Placental pericyte (primary cell): ENCODE data around the genes MYH9, EIF3D, C1QTNF6, CYTH4 and MFNG.

DNA sequence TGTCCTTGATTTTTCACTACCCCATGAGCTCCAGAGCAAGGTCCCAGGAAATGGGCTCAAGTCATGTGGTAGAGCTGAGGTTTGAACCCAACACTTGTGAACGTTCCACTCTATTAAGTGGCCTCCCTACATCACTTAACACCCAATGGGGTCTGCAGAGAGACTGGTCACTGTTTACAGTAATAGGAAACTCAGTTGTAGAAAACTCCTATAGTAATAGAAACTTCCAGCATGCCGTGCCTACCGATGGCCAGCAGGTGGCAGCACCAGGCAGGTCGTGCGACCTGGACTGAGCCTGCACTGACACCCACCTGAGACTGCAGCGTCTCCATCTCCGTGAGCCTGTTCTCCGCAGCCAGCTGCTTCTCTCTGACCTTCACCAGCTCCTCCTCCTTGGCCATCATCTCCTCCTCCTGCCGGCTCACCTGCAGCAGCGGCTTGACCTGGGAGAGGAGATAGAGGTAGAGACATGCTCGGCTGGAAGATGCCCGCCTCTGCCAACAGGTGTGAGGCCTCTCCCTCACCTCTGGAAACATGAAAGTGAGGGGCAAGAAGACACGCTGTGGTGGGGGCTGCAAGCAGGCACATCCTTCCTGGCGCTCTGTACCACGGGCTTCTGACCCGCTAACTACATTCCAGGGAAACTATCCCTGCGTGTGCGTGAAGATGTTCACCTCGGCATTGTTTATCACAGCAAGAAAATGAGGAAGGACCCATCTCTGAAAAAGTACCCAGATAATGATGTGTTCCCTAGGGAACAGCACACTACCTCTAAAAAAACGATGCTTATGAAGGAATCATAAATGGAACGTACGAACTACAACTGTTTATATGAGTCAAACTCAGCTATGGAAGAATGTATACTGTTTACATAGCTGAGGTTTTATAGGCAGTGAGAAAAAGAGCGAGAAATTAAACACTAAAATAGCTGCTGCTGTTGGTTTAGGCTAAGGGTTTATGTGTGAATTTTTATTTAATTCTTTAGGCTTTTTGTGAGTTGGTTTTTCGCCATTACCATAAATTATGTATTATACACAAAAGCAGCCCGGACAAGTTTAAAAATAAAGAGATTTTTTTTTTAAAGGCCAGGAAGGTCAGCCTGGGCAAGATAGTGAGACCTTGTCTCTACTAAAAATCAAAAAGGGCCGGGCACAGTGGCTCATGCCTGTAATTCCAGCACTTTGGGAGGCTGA is 48.7 kb downstream of the APOL1 start:
- CAGE, long polyA plus RNA, result no peak

GRCh38 chr22:36305629-36306034 is 52.7 kb downstream of the APOL1 start:
- CAGE, long polyA plus RNA, result no peak

DNA sequence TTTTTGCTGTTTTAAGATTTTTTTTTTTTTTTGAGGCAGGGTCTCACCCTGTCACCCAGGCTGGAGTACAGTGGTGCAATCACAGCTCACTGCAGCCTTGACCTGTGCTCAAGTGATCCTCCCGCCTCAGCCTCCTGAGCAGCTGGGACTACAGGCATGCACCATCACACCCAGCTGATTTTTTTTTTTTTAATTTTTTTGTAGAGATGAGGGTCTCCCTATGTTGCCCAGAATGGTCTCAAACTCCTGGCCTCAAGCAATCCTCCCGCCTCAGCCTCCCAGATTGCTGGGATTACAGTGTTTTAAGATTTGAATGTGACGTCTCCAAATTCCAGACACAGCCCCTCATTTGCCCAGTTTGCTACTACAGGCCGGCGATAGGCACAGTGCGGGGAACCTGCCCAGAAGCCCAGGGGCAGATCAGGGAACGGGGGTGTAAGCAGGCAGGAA is 55.3 kb downstream of the APOL1 start:
- CAGE, long polyA plus RNA, result no peak

- CAGE, long polyA plus RNA, result no peak
These were observed at the start of gene MYH9 for GRCh38 chr22:36387619-36388051. Gene MYH9, minus strand, starts transcription at chr22:36387967.

DNA sequence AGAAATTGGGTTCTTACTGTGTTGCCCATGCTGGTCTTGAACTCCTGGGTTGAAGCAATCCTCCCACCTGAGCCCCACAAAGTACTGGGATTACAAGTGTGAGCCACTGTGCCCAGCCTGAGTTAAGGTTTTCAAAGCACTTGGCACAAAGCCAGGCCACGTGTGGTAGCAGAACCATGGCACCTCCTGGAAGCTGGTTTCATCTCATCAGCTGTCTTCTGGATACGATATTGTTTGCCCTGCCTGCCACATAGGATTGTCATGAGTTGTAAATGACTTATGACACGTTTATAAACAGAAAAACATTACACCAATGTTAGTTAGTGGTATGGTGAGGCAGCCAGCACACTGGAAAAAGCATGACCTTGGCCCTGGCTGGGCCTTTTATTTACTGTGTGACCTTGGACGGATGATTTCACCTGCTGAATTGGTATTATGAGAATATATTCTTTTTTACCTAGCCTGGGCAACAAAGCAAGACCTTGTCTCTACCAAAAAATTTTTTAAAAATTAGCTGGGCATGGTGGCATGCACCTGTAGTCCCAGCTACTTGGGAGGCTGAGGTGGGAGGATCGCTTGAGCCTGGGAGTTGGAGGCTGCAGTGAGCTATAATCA is 23.8 kb upstream of the MYH9 start:
- CAGE, long polyA plus RNA, result no peak

- CAGE, long polyA plus RNA, result no peak
These were observed 14.3 kb downstream of the TXN2 start for GRCh38 chr22:36466764-36467950.

- CAGE, long polyA plus RNA, result no peak
These were observed at the start of gene EIF3D for GRCh38 chr22:36528764-36529772. Gene EIF3D, minus strand, starts transcription at chr22:36529166.

DNA sequence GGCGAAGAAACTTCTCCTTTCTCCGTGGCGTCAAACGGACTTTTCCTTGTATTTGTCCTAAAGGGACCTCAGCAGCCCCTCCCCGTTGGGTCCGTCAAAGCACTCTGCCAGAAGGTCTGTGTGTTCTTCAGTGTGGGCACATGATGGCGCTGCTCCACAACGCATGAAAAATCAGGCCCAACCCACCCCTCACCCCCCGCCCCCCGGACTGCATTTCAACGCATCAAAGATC is 17.3 kb upstream of the EIF3D start:
- CAGE, long polyA plus RNA, result no peak

DNA sequence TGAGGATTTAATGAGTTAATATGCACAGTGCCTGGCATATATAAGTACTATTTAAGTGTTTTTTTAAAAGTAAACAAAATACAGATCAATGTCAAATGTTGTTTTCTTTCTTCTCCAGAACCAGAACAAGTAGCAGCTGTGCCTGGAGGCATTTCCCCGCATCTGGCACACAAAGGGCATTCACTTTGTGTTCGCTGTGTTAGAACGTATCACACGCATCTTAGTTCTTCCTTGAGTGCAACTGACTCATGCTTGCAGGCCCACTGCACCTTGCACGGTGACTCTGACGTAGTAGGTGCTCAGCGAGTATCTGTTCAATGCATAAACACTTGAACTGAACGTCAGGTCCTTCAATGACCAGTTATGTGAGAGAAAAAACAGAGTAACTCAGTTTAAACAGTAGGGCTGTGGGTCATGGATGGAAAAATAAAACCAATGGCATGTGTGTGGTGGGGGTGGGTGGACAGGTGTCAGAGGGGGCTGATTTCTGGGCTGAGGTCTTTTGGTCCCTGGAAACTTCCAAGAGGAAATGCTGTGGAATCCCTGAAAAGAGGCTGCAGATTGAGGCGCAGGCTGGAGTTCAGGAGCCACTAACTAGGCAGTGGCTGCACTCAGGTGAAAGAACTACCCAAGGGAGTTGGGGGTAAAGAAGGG is 3.4 kb downstream of the IFT27 start:
- CAGE, long polyA plus RNA, result no peak

- CAGE, long polyA plus RNA, result no peak
These were observed 988 bp downstream of the CSF2RB start for GRCh38 chr22:36914516-36914715.

GRCh38 chr22:36990293-36990528 is 17.4 kb downstream of the TEX33 start:
- CAGE, long polyA plus RNA, result no peak

- CAGE, long polyA plus RNA, result no peak
These were observed 1.0 kb upstream of the KCTD17 start for GRCh38 chr22:37050374-37051096.

DNA sequence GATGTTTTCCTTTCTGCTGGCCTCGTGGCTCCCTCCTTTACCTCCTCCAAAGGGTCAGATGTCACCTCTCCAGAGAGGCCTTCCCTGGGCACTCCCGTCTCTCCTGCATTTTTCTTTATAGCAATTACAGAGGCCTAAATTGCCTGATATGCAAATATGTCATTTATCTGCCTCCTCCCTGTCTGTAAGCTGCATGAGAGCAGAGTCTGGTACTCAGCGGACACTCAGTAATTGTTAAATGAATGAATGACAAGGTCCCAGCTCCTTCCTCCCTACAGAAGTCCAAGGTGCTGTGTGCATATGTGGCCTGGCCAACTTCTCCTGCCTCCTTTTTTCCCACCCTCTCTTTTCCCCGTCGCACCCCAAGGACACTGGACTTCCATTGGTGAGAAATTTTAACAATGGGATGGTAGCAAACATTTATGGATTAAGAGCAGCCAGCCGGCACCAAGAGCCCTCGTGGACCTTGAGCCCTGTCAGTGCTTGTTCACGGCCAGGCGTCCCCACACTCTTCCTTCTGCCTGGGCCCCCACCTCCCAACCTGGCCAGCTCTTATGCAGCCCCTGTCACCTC is 1.7 kb downstream of the TMPRSS6 start:
- CAGE, long polyA plus RNA, result no peak

DNA sequence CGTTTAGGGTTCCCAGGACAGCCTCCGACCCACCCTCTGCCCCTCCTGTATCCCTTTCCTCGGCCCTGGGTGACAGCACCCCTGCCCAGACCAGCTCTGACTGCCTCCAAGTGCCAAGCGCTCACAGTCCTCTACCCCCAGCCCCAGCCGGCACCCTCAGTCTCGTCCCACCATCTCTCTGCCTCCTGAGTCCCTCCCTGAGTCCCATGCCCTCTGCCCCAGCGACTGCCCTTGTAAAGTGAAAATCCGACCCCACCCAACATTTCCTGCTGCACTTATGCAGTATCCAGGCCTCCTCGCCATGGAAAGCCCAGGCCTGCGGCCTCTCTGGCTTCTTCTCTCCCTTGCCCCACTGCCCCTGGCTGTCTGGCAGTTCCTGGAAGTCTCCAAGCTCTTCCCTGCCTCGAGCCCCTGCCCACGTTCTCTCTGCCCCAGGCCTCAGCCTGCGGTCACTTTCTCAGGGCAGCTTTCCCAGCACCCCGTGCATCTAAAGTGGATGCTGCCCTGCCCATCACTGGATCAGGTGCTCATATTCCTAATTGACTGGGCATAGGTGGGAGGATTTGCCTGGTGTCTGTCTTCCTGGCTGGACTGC is 17.6 kb upstream of the IL2RB start:
- CAGE, long polyA plus RNA, result no peak

DNA sequence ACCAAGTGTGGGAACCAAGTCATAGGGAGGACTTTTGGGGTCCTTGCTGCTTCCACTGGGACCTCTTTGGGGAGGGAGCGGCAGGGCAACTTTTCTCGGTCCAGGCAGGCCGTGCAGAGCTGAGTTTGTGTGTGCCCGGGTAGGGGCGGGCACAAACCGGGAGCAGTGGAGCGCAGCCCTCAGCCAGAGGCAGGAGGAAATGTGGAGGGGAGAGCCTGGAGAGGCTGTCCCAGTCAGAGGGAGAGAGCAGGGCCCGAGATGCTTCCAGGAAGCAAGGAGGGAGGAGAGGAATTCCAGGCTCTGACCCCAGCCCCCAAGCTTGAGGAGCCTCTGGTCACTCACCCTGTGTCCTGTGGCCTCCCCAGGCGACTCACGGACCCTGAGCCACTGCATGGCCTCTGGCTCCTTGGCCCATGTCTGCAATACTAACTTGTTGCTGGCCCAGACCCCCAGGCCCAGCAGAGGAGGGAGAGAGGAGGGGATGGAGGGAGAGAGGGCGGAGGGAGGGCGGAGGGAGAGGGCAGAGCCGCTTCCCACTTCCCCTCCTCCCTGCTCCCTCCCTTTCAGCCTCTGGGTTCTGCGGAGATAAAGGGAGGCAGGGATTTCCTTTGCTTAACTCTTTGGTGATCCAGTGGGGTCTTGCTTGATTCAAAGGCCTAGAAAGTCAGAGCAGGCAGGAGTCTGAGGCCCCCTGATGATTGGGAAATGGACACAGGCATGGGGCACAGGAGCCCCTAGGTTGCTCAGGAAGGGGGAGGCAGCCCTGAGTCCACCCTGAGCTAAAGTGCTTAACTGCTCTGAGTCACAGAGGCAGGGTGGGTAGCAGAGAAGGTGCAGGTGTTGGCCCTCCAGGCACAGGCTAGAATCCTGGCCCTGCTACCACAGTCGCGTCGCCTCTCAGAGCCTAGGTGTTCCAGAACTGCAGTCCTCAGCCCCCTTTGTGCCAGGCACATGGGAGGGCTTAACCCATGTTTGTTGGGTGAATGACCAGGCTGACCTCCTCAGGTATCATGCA is at the start of gene C1QTNF6:
Gene C1QTNF6, minus strand, starts transcription at position 427 of the 1,015 bp plus-strand sequence.
- CAGE, long polyA plus RNA, result no peak

DNA sequence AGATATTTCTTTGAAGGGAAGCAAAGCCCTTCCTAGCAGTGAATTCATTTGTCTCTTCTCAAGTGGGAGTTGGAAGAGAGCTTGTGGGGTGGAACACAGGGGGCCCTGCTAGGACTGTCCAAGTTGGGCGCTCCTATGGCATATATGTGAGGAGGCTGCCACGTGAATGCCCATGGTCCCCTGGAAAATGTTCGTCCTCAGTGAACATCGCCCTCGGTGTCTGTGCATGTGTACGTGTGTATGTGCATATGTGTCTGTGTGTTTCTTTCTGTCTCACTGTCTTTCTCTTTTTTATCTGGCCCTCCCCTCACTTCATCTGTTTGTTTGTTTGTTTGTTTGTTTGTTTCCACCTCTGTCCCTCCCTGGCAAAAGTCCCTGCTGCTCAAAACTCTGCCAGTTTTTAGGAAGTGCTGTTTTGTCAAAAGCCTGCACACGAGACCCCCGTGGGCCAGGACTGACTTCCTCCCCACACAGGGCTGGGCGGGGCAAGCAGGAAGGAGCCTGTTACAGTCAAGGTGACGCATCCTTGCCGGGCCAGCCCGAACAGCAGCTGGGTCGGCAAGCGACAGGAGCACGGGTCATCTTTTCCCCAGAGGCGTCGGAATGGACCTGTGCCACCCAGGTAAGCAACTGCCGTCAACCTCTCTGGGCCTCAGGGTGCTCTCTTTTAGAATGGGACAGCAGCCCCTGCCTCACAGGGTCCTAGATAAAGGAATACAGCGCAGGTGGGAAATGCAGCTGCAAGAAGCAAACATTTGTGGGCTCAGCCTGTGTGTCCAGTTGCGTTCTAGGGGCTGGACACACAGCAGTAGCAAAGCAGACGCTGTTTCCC is at the start of gene CYTH4:
Gene CYTH4, plus strand, starts transcription at position 542 of the 832 bp plus-strand sequence.
- CAGE, long polyA plus RNA, result no peak

DNA sequence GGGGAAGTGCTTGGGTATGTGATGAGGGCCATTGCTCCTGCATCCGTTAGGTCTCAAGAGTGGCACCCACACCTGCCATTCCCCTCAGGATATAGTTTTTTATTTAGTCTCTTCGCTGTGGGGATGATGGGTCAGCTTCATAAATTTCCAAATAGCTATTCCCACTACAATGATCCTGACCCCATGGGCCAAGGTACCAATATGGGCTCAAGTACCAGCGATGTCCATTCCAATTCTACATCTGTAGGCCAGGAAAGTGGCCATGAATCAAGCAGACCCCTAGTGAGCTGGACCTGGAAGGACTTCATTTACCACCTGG is 7.5 kb downstream of the CYTH4 start:
- CAGE, long polyA plus RNA, result no peak

DNA sequence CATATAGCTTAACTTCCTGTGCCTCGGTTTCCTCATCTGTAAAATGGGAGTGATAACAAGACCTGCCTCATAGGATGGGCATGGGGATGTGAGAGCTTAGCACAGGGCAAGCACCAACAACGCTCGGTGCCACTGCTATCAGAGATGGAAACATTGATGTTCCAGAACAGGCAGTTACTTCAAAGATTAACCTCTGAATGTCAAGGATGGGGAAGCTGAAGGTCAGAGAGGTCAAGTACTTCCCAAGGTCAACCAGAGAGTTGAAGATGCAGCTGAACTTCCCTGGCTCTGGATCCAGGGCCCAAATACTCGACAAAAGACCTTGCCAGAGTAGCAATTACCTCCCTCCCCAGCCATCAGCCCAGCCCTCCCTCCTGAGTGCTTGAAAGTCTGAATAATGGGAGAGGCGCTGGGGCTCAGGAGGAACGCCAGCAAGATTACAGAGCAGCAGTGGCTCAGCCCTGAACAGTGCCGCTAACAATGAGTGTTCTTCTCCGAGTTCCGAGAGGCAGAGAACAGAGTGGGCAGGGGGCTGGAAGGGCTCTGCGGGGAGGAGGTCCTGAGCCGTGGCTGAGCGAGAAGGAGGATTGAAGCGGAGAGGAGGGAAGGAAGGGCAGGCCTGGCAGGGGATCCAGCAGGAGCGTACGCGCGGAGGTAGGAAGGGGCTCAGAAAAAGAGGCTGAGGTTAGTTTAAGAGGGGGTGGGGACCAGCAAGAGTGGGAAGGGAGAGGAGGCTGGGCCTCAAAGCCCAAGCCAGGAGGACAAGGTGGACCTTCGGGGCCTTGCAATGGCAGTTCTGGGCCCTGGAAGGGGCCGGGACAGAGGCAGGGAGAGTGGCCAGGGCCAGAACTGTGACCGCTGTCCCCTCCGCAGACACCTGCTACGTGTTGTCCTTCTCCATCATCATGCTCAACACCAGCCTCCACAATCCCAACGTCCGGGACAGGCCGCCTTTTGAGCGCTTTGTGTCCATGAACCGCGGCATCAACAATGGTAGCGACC is 20.4 kb downstream of the CYTH4 start:
- CAGE, long polyA plus RNA, result no peak

DNA sequence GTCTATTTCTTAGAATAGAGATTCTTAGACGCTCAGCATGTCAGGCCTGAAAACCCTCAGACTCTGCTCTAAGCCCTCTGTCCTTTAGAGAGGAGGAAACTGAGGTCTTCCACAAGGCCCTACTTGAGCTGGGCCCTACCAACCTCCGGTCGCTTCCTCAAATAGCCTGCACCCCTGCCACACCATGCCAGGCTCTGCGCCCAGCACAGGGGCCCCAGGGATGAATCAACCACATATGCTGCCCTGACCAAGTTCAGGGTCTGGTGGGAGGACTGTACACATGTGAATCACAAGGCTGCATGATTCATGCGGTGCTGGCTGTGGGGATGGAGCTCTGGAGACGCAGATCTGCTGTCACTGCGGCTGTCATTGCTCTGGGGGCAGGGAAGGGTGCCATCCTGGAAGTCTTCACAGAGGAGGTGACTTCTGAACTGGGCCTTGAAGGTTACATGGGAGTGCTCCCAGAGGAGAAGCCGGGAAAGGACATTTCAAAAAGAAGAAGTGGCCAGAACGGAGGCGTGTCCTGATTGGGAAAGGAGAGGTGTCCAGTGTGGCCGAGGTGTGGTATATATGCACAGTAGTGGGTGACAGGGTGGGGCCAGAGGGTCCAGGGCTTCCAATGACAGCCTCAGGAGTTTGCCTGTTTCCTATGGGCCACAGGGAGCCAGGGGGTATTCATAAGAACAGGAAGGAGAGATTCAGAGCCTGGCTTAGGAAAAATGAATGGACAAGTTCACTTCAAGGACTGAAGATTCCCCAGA is 21.6 kb downstream of the CYTH4 start:
- CAGE, long polyA plus RNA, result no peak

- CAGE, long polyA plus RNA, result no peak
These were observed at the start of gene MFNG for GRCh38 chr22:37485731-37486737. Gene MFNG, minus strand, starts transcription at chr22:37486384.